Measurements from ENCODE around the gene SPDYE15.

GRCh38 chr7:74217203-74218434, 7.8 kb downstream of the LAT2 start:
- PRO-cap = no peak
- RAMPAGE, long total RNA, 4 experiments = no peak in any of the 4 experiments

GRCh38 chr7:74220576-74221312, 10.9 kb downstream of the LAT2 start:
- PRO-cap = no peak
- RAMPAGE, long total RNA, 4 experiments = no peak in any of the 4 experiments

- PRO-cap = no peak
- RAMPAGE, long total RNA, 4 experiments = no peak in any of the 4 experiments
Measured at GRCh38 chr7:74435056-74435673, 18.5 kb upstream of the GTF2IRD1 start.

GRCh38 chr7:74502353-74503099, 48.8 kb downstream of the GTF2IRD1 start:
- PRO-cap = no peak
- RAMPAGE, long total RNA, 4 experiments = no peak in any of the 4 experiments

DNA sequence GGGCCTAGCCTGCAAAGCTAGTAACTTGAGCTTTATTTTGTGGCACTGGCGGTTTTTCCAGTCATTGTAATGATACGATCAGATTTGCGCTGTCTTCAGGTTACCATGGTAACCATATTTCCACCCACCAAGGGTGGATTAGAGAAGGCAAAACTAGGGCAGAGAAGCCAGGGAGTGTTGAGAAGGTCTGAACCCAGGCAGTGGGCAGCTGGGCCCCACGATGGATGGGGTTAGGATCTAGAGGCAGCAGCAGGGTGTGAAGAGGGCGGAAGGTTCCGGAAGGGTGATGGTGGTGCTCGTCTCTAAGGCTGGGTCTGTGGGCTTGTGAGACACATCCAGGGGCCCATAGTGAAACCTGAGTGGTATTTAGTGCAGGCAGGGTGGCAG, 88.0 kb upstream of the GTF2I start:
- PRO-cap = no peak
- RAMPAGE, long total RNA, 4 experiments = no peak in any of the 4 experiments

DNA sequence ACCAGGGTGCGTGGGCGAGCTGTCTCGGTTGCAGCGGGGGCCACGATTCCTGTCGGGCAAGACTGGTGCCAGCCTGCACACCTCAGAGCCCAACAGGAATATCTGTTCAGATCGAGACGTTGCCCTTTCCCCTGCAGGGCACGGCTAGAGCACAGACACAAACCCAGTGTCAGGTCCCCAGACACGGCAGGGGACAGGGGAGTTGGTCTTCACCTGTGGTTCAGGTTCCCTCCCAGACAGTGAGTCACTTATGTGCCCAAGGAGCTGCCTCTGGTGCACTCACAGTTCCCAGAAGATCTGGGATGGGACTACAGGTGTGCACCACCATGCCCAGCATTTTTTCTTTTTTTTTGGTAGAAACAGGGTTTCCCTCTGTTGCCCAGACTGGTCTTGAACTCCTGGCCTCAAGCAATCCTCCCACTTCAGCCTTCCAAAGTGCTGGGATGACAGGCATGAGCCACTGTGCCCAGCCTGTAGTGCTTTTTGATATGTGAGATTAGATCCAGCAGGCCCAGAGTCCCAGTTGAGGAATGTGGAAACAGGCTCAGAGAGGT, 75.4 kb upstream of the GTF2I start:
- PRO-cap = no peak
- RAMPAGE, long total RNA, 4 experiments = no peak in any of the 4 experiments

GRCh38 chr7:74655480-74655649, 2.2 kb upstream of the GTF2I start:
- PRO-cap = no peak
- RAMPAGE, long total RNA, 4 experiments = no peak in any of the 4 experiments

- PRO-cap = no peak
- RAMPAGE, long total RNA, 4 experiments = no peak in any of the 4 experiments
Measured at GRCh38 chr7:74655990-74656286, 1.6 kb upstream of the GTF2I start.

GRCh38 chr7:74659688-74660345, 2.3 kb downstream of the GTF2I start:
- PRO-cap = no peak
- RAMPAGE, long total RNA, 4 experiments = no peak in any of the 4 experiments

GRCh38 chr7:75171848-75172156, 79.4 kb downstream of the GTF2IRD2B start:
- PRO-cap = no peak
- RAMPAGE, long total RNA, 4 experiments = start-site peak on the minus strand in 1 of 4 experiments, at chr7:75171961-75171967 at its widest, 24 reads per replicate

DNA sequence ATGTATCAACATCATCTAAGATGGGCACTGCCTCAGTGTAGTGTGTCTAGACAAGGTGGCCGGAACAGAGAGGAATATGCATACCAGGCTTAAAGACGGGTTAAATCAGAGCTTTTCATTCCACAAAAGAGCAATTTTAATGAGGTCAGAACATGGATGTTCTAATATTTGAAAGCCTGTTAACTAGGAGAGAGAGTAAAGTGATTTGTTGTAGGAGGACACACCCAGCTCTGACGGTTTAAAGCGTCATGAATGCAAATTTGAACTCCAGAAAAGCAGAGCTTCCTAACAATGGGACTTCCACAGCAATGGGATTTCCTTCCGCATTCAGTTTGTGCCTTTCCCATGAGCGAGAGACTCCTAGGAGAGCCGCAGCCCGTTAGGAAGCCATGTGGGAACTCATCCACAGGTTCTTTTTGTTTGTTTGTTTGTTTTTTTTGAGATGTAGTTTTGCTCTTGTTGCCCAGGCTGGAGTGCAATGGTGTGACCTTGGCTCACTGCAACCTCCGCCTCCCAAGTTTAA, at the start of gene SPDYE15:
SPDYE15 (plus strand) TSS at position 288 of the 523 bp plus-strand sequence.
- PRO-cap = no peak
- RAMPAGE, long total RNA, 4 experiments = no peak in any of the 4 experiments

- PRO-cap = no peak
- RAMPAGE, long total RNA, 4 experiments = no peak in any of the 4 experiments
Measured at GRCh38 chr7:75409911-75410632, 14.6 kb downstream of the TRIM73 start.

GRCh38 chr7:75525690-75526282, 33.7 kb downstream of the SPDYE5 start:
- PRO-cap = no peak
- RAMPAGE, long total RNA, 4 experiments = no peak in any of the 4 experiments

DNA sequence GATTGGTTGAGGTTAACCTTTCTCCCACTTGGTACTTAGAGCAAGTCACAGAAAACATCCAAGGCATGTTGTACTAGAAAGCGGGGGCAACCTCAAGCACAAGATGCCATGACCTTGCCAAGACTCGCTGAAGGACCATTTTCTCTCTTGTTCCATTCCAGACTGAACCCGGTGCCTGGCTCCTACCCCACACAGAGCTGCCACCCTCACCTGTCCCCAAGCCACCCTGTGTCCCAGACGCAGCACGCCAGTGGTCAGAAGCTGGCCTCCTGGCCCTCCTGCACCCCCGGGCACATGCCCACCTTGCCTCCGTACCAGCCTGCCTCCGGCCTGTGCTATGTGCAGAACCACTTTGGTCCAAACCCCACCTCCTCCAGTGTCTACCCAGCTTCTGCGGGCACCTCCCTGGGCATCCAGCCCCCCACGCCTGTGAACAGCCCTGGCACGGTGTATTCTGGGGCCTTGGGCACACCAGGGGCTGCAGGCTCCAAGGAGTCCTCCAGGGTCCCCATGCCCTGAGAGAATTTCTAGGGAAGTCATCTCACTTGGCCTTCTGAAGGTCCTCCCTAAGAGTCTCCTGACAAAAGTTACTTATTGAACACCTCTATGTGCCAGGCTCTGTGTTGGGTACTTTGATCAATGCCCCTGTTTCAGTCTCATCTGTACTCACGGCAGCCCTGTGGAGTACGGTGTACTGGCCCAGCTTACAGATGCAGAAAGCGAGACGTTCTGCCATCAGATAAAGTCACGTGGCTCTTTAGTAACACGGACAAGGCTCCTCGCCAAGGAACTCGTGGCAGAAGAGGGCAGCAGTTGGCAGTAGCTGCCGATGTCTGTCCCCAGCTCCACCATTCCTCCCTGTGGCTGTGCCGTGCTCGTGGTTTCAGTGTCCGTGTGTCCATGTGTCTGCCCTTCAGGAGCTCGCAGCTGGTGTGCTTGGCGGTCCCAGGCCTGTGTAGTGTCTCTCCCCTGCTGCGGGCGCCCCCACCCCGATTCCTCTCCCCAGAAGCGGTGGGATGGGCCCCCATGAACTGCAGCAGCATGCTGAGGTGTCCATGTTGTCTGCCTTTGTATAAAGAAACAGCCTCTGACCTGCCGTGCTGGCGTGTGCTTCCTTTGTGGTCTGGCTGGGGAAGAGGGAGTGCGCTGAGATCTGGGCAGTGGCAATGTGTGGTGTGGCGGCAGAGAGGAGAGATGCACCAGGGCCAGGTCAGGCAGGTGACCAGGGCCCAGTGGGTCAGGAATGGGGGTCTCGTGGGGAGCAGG, 9.4 kb downstream of the RHBDD2 start:
- PRO-cap = no peak
- RAMPAGE, long total RNA, 4 experiments = no peak in any of the 4 experiments

DNA sequence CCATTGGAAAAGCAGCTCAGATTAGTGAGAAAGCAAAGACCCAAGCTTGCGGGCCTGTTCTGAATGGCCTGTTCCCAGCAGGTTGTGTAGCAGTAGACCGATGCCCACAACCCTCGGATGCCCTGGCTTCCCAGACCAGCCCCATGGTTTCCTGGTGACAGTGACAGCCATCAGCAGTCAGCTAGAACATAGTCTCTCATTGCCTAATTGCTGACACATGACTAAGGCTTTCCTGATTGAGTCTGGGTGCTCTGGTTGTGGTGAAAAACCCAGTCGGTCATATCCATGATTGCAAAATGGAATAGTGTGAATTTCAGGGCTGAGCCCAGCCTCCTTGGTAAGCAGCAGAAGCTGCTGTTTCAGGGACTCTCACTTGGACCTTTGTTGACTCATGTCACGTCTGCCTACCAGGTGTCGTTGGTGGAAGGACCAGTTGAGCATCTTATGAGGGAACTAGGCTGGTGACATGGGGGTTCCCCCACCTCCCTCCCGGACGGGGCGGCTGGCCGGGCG, 36.5 kb downstream of the POR start:
- PRO-cap = no peak
- RAMPAGE, long total RNA, 4 experiments = no peak in any of the 4 experiments

DNA sequence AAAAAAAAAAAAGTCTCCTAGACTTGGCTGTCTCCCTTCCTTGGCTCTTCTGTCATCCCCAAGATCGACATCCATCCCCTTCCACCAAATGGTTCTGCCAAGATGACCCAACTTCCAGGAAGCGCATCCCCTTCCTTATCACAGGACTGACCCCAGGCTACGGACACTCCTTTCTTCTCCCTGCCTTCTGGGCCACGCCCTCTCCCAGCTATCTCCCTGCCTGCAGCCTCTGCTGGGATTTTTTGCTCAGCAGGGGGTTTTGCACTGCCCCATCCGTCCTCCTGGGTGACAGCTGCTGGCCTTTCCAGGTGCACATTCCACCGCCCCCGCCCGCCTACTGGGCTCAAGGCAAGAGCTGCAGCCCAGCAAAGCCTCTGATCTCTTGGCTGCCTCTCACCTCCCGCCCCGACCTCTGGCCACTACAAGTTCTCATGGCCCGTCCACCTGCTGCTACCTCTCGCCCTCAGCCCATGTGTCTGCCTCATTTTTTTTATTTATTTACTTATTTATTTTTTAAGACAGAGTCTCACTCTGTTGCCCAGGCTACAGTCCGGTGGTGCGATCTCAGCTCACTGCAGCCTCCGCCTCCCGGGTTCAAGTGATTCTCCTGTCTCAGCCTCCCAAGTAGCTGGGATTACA, 3.4 kb downstream of the TMEM120A start:
- PRO-cap = no peak
- RAMPAGE, long total RNA, 4 experiments = no peak in any of the 4 experiments

DNA sequence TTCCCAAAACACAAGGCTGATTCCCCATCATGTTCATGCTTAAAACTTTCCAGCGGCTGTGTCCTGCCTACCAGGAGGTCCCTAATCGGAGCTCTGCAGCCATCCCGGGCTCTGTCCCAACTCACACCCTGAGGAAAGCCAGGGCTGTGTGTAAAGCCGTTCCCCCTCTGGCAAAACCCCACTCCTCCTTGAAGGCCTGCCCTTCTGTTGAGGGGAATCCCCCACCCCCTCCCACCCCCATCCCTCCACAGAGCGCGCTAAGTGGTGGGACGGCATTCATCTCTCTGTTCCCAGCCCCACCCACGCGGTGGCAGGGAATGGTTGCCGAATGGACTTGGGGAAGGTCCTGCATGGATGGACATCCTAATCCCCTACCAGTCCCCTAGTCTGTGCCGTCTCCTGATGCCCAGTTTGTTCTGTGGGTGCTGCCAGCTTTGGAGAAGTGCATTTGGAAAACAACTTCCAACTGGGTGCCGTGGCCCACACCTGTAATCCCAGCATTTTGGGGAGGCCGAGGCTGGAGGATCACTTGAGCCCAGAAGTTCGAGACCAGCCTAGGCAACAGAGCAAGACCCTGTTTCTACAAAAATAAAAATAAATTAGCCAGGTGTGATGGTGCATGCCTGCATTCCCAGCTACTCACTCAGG, 785 bp upstream of the TMEM120A start:
- PRO-cap = no peak
- RAMPAGE, long total RNA, 4 experiments = no peak in any of the 4 experiments

DNA sequence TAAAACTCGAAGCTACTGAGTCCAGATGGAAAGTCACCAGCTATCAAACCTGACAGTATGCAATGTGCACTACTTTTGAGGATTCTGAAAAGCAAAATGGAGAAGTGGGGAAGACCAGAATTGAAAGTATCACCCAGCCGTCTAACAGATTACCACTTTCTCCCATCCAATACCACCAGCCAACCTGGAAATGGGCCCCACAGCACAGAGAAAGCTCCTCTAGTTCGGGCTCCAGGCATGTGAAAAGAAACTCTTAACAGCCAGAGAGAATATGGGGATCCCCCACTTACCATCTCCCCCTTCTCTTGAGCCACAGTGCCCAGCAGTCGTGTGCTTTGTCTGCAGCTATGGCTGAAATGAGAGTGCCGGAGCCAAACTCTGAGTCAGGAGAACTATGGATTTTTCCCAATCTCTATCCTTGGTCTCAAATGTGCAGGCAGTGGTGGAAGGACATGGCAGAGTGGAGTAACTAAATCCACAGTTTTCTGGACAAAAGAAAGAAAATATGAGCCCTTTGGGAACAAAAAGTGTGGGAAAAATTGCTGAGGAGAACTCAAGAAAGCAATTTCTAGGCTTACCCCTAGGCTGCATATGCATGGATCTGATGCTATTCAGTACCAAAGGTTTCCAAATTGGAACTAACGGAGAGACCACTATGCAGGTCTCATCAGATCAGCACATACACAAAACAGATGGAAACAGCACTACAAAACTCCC, 67.6 kb upstream of the SRRM3 start:
- PRO-cap = no peak
- RAMPAGE, long total RNA, 4 experiments = no peak in any of the 4 experiments

GRCh38 chr7:76220747-76221034, 19.0 kb downstream of the SRRM3 start:
- PRO-cap = no peak
- RAMPAGE, long total RNA, 4 experiments = no peak in any of the 4 experiments

DNA sequence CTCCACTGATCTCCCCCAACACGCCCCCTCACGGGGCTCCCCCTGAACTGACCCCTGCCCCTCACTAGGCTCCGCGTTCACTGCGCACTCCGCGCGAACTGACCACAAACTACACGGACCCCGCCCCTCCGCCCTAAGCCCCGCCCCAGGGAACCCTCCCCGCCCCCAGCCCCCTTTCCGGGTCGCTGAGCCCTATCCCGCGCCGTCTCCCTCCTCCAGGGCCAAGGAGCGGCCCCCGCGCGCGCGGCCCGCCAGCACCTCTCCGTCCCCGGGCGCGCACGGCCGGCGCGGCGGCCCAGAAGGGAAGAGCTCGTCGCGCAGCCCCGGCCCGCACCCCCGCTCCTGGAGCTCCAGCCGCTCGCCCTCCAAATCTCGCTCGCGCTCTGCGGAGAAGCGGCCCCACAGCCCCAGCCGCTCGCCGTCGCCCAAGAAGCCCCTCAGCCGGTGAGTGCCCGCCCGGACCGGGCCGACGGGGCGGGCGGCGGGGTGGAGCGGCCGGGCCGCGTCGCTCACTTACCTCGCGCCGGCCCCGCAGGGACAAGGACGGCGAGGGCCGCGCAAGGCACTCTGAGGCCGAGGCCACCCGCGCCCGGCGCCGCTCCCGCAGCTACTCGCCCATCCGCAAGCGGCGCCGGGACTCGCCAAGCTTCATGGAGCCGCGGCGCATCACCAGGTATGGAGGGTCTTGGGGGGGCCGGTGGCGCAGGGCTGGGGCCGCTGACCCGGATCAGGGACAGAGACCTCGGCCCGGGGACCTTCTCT, 19.9 kb upstream of the HSPB1 start:
- PRO-cap = bidirectional peak, plus-strand start at position 224 of the sequence, minus-strand start at position 100 of the sequence
- RAMPAGE, long total RNA, 4 experiments = no peak in any of the 4 experiments